Hair follicular keratinocyte (primary cell): ENCODE measurements around the gene ANKRD11.

- RAMPAGE, long total RNA = no peak
These were observed 126.9 kb downstream of the ANKRD11 start for GRCh38 chr16:89363368-89363937.

GRCh38 chr16:89366844-89367461 is 123.4 kb downstream of the ANKRD11 start:
- RAMPAGE, long total RNA = no peak

GRCh38 chr16:89394821-89395719 is 95.3 kb downstream of the ANKRD11 start:
- RAMPAGE, long total RNA = no peak

- RAMPAGE, long total RNA = no peak
These were observed 43.7 kb downstream of the ANKRD11 start for GRCh38 chr16:89446539-89447186.

DNA sequence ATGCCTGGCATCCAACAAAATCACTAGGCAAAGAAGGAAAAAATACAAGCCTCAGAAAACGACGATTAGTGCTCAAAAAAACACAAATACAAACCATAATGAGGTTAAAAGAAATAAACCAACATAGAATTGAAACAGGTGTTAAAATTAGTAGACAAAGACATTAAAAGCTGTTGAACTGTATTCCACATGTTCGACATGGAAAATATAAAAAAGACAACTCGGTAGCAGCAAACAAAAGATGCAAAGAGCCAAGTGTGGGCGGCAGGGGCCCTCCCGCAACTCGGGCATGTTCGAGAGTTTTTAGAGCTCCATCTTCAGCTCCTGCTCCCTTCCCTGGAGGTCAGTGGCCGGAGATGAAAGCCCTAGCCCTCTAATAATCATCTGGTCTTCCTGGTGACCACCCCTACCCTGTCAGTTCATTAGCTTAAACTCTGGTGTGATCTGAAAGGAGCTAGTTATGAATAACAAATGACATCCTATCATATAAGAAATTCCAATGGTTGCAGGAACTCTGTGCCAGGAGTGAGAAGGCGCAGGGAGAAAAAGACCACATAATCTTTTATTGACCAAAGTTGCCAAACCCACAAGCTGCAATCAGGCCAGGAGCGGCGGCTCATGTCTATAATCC is 23.7 kb downstream of the ANKRD11 start:
- RAMPAGE, long total RNA = no peak

DNA sequence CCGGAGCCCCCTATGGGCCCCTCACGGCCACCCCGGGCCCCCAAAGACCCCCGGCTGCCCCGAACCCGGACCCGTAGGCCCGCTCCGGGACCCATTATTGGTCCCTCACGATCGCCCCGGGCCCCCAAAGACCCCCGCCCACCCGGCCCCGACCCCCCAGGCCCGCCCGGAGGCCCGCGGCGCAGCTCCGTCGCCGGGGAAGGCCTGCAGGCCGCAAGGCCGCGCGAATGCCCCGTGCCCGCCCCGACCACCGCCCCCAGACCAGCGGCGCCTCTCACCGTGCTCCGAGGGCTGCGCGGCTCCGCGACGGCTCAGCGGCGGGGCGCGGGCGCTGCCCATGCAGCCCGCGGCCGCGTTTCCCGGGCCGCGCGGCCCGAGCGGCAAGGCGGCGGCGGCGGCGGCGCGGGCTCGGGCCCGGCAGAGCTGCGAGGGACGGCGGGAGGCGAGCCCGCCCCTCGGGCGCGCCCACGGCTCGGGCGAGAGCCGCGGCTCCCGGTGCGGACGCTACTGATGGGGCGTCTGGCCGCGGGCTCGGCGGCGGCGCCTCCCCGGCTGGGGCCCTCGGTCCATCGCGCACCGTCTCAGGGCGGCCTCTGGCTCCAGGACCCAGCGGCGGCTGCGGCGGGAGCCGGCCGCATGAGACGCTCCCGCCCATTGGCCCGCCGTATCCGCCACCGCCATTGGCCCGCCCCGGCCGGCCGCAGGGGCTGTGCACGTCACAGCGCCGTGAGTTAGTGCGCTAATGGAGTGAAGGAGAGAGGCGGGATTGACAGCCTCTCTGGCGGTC is at the start of gene ANKRD11:
Gene ANKRD11 (minus strand): TSS at position 595 of the 787 bp plus-strand sequence.
- RAMPAGE, long total RNA = no peak

DNA sequence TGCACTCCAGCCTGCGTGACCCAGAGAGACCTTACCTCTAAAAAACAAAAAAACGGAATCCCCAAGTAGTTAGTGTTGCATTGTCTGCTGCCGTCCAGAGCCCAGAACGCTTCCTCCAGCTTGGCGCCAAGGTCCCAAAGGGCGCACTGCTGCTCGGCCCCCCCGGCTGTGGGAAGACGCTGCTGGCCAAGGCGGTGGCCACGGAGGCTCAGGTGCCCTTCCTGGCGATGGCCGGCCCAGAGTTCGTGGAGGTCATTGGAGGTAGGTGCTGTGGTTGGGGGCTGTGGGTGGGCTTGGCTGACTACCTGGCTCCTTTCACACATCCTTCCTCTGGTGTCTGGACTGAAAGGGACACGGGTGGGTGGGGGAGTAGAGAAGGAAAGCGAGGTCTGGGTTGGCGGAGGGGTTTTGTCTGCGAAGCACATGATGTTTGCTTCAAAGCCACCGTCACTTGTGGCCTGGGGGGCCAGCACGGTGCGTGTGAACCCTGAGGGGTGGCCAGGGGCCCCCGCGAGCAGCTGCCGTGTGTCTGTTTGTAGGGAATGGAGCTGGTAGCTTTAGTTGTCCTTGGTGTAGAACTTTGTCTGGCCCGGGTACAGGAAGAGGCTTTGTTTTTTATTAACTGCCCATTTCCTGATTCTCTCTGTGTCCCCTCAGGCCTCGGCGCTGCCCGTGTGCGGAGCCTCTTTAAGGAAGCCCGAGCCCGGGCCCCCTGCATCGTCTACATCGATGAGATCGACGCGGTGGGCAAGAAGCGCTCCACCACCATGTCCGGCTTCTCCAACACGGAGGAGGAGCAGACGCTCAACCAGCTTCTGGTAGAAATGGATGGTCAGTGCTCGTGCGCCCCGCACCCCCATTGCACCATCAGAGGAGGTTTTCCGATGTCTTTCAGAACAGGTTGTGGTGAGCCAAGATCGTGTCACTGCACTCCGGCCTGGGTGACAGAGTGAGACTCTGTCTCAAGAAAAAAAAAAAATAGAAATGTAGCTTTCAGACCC is 23.9 kb downstream of the SPG7 start:
- RAMPAGE, long total RNA = no peak

DNA sequence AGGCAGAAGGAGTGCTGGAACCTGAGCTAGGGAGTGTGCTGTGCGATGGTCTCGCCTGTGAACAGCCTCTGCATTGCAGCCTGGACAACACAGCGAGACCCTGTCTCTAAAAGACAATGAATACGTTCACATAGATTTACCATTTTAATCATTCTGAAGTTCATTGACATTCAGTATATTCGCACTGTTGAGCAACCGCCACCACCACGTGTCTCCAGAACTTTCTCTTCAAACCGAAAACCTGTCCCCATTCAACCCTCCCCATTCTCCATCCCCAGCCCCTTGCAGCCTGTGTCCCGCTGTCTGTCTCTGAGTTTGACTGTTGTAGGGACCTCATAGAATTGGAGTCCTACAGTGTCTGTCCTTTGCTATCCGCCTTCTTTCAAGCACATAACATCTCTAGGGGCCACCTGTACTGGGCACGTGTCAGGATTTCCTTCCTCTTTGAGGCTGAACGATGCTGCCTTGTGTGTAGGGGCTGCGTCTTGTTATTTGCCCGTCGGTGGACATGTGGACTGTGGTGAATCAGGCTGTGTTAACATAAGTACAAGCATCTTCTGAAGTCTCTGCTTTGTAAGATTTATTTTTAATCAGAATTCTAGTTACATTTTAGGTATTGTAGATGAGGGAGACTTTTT is 25.8 kb downstream of the SPG7 start:
- RAMPAGE, long total RNA = no peak

DNA sequence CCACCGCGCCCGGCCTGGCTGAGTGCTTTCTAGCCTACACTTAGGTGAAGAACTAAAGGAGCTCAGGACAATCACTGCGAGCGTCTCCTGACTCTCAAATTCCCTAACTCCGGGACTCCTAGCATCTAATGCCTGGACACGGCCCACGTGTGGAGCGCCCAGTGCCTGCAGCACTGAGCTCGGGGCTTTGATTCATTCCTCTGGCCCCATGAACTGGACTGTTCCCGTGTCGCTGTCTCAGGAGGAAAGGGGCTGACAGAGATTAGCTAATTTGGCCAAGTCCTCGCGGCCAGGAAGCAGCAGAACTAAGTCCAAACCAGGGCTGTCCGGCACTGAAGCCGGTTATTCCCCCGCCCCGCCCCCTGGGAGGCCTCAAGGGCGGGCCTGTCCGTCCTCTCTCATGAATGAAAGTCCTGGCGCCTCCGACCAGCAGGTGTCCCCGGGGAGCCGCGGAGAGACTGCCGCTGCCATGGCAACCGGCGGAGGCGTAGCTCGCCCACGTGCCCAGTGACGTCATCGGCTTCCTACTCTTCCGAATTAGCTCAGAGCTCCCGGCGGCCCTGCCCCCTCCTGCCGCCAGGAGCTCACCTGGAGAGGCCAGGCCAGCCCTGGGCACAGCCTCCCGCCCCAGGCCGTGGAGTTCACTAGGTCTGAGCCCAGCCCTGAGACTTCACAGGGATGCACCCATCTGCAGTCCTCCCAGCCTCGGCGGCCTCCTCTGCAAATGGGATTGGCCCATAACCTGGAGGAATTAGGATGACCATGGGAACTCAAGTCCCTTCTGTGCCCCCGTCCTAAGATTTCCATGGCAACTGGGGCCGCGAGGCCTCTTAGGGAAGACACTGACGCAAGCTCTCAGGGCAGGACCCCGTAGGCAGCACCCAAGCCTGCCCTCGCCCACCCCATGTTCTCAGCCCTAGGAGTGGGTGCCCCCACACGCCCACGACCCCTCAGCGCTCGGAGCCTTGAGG is 1.4 kb downstream of the SPATA2L start:
- RAMPAGE, long total RNA = no peak

DNA sequence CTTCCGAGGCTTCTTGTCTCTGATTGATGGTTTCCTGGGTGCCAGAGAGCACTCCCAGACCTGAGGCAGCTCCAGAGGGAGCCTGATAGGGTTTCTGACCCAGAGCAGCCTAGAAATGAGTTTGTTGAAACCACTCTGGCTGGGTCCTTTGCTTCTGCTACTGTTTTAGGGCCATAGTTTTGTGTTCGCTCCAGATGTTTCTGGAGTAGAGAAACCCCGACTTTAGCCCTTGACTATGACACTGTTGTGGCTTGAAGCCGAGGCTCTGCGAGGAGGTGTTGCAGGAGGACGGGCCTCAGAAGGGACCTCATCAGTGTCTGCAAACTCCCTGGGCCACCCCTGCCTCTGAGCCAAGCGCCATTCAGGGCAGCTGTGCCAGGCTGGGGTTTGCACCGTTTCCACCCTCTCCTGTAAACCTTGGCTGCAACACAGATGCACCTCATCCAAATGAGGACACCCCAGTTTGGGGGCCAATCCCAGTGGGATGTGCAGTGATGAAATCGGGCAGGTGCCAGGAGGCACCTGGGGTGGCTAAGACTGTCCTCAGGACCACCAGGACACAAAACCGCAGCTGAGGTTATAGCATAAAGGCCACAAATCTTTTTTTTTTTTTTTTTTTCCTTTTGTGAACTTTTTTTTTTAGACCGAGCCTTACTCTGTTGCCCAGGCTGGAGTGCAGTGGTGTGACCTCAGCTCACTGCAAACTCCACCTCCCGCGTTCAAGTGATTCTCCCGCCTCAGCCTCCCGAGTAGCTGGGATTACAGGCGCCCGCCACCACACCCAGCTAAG is 6.5 kb downstream of the ZNF276 start:
- RAMPAGE, long total RNA = no peak

GRCh38 chr16:89764513-89765437 is 43.4 kb downstream of the ZNF276 start:
- RAMPAGE, long total RNA = no peak

DNA sequence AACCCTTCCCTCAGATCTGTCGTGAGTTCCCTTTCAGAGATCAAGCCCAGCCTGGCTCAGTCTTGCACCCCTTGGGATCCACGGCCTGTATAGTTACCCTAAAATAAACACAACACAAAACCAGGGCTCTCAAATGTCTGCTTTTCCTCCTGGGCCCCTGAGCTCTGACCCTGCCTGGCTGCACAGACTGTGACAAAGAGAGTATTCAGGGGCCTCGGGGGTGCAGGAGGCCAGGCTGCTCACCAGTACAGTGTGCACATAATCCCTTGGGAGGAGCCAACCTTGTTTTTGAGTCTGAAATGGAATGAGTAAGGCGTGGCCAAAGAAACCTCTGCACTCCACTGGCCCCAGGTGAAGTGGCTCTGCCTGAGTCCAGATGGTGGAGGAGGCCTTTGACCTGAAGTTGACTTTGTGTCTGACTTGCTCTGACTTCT is 5.8 kb upstream of the SPIRE2 start:
- RAMPAGE, long total RNA = no peak

- RAMPAGE, long total RNA = no peak
These were observed 14.6 kb downstream of the SPIRE2 start for GRCh38 chr16:89842814-89843274.

GRCh38 chr16:89847506-89848247 is 19.4 kb downstream of the SPIRE2 start:
- RAMPAGE, long total RNA = no peak

GRCh38 chr16:89853242-89853752 is 20.1 kb upstream of the TCF25 start:
- RAMPAGE, long total RNA = no peak

DNA sequence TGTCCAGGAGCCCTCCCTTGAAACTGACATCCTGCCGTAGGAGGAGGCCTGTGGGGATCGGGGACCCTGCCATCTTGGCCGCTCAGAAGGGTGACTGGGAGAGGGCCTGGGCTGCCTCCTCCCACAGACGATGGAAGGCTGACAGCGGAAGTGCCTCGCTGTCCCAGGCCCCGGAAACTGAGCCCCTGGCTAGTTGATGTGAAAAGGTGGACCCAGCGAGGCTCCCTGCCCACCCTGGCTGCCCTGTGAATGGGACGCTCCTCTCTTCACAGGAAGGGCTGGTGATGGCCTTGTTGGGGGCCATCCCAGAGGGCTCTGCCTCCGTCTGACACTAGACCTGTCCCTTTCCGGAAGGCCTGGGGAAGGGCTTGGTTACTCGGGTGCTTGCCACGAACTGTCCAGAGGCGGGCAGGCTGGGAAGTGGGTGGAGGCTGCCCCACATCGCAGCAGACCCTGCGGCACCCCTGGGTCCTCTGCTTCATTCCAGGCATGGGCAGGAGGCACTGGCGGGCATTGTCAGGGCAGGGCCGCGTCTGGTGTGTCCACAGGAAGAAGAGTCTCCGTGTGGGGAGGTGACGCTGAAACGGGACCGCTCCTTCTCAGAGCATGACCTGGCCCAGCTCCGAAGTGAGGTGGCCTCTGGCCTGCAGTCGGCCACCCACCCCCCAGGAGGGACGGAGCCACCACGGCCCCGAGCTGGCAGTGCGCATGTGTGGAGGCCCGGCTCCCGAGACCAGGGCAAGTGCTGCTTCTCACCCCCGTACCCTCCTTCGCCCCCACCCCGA is 14.6 kb upstream of the TCF25 start:
- RAMPAGE, long total RNA = no peak

DNA sequence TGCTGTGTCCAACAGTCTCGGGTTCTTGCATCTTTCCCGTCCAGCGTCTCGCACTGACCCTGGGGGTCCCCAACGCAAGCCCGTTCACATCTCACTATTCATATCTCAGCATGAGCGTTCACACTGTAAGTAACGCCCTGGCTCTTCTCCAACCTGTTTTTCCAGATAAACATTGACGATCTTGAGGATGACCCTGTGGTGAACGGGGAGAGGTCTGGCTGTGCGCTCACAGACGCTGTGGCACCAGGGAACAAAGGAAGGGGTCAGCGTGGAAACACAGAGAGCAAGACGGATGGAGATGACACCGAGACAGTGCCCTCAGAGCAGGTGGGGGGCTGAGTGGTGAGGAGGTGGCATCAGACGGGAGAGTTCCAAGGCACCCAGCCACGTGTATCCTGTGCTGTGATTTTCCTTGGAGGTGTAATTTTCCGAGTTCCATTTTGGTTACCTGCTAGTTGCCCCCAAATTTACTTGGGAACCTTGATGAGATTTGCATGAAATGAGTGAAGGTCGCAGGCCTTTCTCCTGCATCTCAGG is 9.9 kb downstream of the TCF25 start:
- RAMPAGE, long total RNA = no peak

DNA sequence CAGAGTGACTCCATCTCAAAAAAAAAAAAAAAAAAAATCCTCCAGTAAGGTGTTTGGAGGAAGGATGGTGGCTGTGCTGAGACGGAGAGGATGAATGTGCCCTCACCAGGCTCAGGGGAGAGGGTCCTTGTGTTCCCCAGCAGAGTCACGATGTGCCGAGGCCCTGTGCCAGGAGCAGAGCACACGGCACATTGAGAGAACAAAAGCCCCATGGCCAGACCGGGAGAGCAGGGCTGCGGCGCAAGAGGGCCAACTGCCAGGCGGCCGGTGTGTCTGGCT is 9.1 kb upstream of the MC1R start:
- RAMPAGE, long total RNA = no peak

DNA sequence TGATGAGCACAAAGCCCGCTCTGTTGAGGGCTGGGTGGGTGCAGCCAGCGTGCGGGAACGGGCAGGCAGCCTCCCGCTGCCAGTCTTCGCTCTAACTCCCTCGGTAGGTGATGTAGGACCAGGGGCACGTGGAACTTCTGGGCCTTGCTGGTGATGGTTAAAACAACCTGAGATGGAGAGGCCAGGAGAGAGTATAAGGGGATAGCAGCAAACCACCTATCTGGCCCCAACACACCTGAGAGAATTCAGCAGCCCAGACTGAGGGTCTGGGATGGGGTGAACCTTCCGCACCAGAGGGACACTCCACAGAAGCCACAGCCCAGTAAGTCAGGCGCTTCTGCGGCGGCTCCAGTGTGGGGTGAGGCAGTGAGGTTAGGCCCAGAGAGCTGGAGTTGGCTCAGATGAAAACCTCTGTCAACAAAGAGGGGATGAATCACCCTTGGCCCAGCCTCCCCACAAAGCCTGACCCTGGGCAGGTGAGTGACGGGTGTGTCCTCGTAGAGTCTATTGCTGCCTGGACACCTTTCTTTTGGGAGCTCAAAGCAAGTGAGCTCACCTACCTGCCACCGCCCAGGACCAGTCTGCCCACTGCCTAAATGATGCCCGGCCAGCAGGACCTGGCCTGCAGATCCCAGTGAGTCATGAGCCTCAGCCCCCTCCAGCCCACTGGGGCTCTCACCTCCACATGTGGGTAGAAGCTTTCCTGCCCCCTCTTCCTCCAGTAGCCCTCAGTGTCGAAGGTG is 21.5 kb downstream of the GAS8 start:
- RAMPAGE, long total RNA = no peak

- RAMPAGE, long total RNA = no peak
These were observed 4.9 kb upstream of the PRDM7 start for GRCh38 chr16:90081937-90082432.